ENCODE measurements around the genes SCRG1 and SPCS3.

GRCh38 chr4:169124554-169125136 is 114.6 kb upstream of the CBR4 start:
- PRO-cap, result no peak

DNA sequence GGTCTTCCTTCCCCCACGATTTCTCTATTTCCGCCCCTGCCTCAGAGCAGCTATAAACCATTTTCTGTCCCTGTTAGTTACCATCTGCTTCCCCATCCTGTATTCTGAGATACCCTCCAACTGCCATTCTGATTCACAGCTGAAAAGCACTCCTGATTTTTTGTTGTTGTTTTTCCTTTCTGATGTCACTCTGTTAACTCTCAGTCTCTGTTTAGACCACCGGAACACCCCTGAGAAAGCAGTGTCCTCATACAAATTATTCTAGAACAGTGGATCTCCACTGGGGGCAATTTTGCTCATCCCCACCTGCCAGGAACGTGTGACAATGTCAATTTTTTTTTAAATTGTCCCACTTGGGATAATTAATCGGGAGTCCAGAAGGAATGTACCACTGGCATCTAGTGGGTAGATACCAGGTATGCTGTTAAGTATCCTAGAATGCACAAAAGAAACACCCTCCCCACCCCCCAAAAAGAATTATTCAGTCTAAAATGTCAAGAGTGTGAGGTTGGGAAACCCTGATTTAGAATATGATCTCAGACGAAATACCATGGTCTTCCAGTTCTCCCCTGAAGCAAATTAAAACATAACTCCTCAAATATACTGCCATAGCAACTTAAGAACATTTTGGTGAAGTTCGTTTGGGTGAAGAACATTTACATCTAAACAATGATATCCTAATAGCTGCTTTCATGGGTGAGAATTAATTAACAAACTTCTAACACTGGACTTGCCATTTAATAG is 36.7 kb downstream of the SH3RF1 start:
- PRO-cap, result no peak

- PRO-cap, result bidirectional peak, plus-strand start at chr4:169348777, minus-strand start at chr4:169348588
Measured at GRCh38 chr4:169348535-169348844, 77.7 kb upstream of the SH3RF1 start.

DNA sequence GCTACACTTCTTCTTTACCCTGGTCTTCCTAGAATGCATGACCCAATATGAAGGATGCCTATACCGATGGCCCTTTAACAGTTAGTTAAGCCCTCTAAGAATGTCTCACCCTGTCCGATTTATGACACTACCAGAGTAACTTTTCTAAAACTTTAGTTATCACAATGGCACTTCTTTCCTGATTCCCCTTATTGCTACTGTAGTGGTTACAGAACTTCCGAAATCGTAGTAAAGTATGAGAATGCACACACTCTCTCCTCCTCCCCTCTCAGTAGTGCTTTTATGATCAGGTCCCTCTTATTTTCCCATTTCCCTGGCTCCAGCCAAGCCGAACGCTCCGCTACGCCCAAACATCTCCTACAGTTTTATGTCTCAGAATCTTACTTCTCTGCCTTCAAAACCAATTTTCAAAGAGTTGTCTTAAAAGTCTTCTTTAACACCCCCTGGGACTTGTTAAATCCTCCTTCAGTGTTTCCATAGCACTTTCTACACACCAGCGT is 795 bp downstream of the HPF1 start:
- PRO-cap, result no peak

DNA sequence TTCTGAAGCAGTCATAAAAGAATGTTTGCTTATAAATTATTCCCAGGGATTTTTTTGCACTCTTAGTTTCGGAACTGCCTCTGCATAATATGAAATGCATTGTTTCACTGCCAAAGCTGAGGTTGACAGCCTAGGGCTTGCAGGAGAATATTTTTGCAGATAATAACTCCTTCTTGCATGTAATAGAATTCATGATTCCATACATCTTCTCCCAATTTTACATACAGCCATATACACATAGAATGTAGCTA is 339.7 kb upstream of the GALNTL6 start:
- PRO-cap, result no peak

DNA sequence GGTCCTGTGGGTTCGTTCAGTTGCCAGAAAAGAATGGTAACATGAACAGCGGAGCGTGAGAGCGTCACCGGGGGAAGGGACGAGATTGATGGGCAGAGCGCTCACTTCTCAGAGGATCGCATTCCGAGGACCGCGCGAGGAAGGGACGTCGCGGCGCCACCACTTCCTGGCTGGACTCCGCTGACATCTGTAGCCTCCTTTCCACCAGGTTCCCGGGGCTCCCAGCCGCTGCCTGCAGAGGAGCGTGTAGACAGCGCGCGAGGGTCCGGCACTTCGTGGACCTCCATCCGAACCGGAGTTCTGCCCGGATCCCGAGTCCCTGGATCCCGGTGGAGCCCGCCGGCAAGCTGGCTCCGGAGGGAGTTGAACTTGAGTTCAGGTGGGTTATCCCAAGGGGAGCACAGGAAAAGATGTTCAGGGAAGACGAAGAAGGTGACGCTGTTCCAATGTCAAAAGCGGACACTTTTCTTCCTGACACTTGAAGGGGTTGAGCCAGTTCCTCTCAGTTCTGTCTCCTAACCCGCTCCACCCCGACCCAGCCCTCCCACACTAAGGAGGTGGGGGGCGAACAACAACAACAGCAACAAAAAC is 503 bp downstream of the GALNTL6 start:
- PRO-cap, result no peak

- PRO-cap, result no peak
Measured at GRCh38 chr4:173058362-173058650, 110.3 kb upstream of the GALNT7 start.

DNA sequence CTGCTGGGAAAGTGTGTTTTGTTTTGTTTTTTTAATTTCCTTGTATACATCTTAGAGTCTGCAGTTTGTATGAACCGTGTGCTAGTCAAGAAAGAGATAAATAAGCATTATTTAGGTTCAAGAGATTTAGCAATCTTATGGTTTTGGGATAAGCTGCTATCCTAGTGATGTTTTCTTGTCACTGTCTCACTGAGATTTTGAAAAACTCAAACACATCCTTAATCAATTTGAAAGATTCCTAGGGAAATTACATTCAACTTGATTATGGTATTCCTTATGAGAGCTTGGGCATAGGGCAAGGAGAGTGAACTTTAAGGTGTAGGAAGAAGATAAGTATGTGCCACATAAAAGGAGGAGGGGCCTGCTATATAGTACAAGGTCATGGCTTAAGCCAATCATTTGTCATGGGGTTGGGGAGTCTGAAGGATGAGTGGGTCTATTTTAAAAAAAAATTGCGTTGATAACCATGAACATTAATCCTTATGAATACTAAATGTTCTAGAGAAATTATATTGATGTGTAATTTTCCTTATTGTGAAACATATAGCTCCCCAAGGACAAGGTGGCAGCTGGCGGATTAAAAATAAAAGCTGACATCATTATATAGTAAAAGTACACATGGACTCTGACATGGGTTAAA is 17.2 kb downstream of the GALNT7 start:
- PRO-cap, result no peak

DNA sequence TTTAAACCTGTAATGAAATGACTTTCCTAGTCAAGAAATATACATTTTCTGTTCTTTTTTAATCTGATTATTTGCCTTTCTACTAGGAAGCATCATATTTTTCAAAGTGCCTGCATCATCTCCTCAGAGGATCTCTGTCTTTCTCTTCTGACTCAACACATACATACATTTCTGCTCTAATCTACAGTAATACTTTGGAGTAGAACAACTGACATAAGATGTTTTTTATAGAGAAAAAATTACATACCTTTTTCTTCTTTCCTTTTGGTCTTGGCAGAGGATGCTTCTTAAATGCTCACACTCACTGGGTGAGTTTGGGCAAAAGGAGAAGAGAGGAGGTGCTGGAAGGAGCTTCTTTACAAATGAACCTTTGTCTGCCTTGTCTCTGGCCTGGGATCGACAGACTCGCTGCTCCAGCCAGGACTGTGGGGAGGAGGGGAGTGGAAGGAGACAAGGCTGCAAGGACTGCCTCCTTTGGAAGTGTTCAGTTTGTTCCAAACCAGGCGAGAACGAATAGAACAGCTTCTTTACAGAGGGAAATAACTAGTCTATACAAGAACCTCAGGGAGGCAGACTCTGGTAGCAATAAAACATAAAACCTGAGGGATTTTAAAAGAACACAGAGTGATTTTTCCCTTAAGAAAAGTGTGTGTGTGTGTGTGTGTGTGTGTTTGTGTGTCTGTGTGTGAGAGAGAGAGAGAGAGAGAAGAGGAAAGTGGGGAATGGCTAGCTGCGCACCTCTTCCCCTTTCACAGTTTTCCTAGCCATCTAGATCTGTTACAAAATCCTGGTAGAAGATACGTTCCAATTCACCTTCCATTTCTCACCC is at the start of gene SCRG1:
SCRG1 (minus strand) TSS at position 296 of the 829 bp plus-strand sequence.
- PRO-cap, result no peak

GRCh38 chr4:173525192-173525745 is 4.8 kb downstream of the HAND2 start:
- PRO-cap, result no peak

GRCh38 chr4:173547798-173548161 is 17.8 kb upstream of the HAND2 start:
- PRO-cap, result no peak

GRCh38 chr4:174521587-174521884 is 752 bp downstream of the HPGD start:
- PRO-cap, result no peak

GRCh38 chr4:174523705-174524640 is 1.7 kb upstream of the HPGD start:
- PRO-cap, result no peak

DNA sequence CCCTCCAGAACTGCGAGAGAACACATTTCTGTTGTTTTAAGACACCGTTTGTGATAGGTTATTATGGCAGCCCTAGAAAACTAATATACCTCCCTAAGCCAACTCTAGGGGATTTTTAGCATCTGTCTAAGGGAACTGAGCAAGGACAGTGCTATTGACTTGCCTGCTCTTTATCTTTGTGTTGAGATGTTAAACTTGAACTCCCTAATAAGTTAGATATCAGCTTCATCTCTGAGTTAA is 147.5 kb downstream of the GLRA3 start:
- PRO-cap, result no peak

GRCh38 chr4:175811081-175811478 is 984 bp downstream of the GPM6A start:
- PRO-cap, result bidirectional peak, plus-strand start at chr4:175811344, minus-strand start at chr4:175811317

DNA sequence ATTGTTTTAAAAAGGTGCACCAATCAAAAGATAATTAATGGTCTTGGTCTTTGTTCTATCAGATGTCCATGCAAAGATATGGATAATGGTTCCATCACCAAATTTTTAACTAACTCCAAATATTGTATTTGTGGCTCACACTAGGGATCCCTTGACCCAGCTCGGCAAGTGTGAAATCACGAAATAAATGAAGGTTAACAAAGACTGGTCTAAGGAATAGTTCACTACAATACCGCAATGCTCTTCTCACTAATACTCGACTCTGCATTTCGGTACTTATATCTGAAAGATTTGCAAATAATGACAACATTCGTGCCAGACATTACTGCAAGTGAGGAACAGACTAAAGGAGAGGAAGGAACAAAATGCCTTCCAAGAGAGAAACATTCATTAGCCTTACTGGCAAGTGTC is 343 bp downstream of the GPM6A start:
- PRO-cap, result no peak

DNA sequence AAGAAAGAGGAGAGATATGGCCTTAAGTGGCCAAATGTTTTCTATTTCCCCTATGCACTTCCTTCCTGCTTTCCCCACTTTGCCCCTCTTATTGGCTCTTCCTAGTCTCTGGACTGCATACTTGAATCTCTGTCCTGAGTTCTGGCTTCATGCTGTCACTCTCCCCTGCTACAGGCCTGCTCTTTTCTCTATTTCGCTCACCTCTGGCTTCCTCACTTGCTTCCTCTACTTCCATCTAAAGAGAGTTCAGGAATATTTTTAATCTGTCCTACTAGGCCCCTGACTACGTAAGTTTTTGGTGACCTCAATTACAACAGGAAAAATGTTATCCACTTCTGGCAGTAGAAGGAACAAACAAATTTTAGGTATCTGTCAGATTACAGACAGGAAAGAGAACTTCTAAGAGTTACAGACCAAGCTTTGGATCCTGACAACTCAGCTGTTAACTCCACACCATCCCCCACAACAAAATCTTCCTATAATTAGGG is 65.7 kb upstream of the WDR17 start:
- PRO-cap, result no peak

DNA sequence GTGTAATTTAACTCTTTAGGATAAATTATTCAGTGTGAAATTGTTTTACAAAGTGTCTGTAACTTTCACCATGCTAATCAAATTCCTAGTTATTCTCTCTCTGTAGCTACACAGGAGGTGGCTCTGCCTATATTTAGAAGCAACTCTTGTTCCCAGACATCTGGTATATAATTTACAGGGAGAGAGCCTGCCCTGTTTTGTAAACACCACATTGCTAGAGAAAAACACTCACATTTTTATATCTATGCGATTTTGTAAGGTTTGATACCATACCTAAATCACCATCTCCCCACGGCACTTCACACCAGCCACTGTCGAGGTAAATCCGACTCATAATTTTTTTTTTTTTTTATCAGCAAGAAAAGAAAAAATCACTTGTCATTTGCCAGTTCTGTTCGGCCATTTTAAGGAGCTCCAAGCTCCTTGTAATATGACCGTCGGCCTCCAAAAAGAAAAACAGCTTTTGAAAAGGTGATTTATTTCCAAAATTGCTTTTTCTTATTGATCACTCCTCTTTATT is 35.6 kb upstream of the SPATA4 start:
- PRO-cap, result no peak

DNA sequence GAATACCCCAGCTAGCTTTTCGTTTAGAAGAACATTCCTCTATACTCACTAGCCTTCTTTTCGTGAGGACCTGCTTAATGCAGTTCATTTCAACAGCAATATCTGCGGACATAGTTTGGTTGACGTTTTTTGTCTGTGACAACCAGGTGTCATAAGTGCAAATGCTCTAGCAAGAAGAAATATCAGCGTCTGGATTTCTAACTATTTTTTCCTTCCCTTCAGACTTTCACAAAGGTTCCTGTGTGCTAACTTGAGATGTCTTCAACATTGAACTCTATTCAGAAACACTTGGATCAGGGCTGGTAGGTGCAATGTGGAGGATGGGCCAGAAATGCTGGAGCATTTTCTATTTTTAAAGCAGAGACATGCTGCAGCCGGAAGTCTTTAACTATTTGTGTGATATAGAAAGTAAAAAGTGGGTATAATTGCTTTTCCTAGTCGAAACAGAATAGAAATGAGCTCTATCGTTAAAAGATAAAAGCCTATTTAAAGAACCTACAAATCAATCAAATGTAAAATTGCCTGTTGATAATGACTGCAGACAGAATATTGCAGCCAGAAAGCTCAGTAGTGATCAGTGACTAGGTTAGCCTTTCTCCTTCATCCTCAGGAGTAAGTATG is 31.6 kb downstream of the ASB5 start:
- PRO-cap, result no peak

GRCh38 chr4:176319795-176320879 is at the start of gene SPCS3:
Gene SPCS3, plus strand, starts transcription at chr4:176319966.
- PRO-cap, result bidirectional peak, plus-strand start at chr4:176319988, minus-strand start at chr4:176319723; unidirectional peak, plus-strand start at chr4:176320106; bidirectional peak, plus-strand start at chr4:176320173, minus-strand start at chr4:176320225; bidirectional peak, plus-strand start at chr4:176320554, minus-strand start at chr4:176320527

Data from neuron (in vitro differentiated cells).